ENCODE results near the genes TRIM36, TICAM2 and LVRN.

- RRBS, result 1% methylated on average over 39 of the region's 52 CpGs
Observed at GRCh38 chr5:112921470-112921901, 541 bp downstream of the REEP5 start.

- RRBS, result no CpG with 5 or more reads among the region's 9 CpGs
Observed at GRCh38 chr5:113053391-113053997, 76.9 kb downstream of the DCP2 start.

DNA sequence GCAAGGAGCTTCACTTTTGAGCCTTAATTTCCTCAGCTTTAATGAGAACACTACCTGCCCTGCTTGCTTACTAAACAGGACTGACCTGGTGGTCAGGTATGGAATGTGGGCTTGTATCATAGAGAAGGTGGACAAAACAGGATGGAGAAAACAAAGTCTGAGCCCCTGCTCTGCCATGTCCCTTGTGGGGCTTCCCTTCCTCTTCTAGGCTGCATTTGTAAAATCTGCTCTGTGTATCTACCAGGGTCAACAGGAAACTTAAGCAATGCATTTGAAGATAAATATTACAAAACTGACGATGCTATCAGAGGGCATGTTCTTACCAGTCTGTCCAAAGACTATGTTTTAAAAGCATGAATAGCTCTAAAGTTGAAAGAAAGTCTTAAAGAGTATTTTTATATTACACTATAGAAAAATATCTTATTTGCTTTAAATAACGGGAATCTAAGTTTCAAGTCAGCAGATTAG lies 228.7 kb downstream of the DCP2 start:
- RRBS, result no CpG with 5 or more reads among the region's 2 CpGs

DNA sequence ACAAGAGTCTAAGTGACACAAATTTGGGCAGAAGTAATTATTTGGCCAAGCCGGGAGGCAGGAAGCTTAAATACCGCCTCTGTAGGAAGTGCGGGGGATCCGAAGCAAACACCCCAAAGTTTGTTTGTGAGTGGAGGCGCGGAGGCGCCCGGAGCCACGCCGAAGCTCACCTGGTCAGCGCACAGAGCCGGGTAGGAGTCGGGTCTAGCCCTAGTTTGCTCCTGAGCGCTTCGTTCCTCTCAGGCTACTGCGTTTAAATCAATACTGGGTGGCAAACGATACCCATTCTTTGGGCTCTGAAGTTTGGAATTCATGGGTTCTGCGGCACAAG lies 865 bp downstream of the MCC start:
- RRBS, result 4% methylated on average over 10 of the region's 18 CpGs

GRCh38 chr5:114363269-114364420 lies 1.8 kb downstream of the KCNN2 start:
- RRBS, result 2% methylated on average over 6 of the region's 44 CpGs

DNA sequence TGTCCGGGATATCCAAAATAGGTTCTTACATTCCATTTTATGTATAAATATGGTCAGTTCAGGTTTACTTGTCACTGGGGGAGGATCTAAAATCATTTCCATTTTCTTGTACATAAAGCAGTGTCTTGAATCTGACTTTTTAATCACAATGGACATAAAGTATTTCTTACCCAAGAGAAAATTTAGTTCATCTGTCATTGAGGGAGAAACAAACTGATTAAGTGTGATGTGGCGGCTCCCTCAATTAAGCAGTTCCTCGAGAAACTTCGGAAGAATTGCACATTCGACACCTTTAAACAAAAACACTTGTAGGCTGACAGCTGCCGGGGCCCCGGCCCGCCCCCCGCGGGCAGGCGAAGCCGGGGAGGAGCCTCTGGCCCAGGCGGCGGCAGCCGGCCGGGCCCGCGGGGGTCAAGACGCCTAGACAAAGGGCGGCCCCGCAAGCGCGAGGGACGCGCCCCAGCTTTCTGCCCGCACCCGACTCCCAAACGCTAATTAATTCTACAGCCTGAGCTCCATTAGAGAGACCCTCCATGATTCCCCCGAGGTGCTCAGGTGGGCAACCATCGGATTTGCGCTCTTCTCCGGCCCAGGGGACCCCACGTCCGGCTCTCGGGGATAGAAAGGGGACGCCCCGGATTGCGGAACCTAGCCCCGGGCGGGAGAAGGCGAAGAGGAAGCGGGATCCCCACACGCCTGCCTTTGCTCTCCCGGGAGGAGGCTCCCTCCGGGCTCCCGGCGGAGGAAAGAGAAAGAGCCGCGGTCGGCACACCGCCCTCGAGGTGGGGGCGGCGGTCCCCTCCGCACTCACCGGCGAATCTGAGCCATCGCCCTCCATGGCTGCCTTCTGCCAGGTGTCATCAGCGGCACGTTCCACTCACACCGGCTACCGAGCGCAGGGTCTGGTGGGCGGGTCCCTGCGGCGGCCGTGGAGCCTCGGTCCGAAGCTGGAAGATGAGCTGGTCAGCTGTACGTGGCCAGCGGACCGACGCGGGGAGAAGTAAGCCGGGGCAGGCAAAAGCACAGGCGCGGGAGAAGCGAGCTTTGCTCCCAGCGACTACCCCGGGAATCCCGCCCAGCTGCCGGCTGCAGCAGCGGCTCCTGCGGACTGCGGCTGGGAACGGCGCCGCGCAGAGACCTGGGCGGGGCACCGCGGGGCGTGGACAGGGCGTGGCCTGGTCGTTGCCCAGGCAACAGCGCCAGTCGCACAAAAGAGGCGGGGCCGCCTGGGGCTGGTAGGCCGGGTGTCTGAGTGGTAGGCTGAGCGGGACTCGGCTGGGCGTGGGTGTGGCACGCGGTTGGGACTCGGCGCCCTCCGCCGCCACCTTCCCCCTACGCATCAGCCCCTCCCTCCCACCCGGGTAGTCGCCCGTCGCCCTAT lies at the start of gene TRIM36:
TRIM36 (minus strand) TSS at position 1,112 of the 1,381 bp plus-strand sequence.
- RRBS, result 1% methylated on average over 31 of the region's 114 CpGs

- RRBS, result no CpG with 5 or more reads among the region's 2 CpGs
Observed at GRCh38 chr5:115271215-115271740, 8.6 kb upstream of the PGGT1B start.

- RRBS, result no CpG with 5 or more reads among the region's 1 CpG
Observed at GRCh38 chr5:115275114-115275709, 12.5 kb upstream of the PGGT1B start.

GRCh38 chr5:115450510-115451284 lies 93.9 kb downstream of the FEM1C start:
- RRBS, result no CpG with 5 or more reads among the region's 5 CpGs

DNA sequence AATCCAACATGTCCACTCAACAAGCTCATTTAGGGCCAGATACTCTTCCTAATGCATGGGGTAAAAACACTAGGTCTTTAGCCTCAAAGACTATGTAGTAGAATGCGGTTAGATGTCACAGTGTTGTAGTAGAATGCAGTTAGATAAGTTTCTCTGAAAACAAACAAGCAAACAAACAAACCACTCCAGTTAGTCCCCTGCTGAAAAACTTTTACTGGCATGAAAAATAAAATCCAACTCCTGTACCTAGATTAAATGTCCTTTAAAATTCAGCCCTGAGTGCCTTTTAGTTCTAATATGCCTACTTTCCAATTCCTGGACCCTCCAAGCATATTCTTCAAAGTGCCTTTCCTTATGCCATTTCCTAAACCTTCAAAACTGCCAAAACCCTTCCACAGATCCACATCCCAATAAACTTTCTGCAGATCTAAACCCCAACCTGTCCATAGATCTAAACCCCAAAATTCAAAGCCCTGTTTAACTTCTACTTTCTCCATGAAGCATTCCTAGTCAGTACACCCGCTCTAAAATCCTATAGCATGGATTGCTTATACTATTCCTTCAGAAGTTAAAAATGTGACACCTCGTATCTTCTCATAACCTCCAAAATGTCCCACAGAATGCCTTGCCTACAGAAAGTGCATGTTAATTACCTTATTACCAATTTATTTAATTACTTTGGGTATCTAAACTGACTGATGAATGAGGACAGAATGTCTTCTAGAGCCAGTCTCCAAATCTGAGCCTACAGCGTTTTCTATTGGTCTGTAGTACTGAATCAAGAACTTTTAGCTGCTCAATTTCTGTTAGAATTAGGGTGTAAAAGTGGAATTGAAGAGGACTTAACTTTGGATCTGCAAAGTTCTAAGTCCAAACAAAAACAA lies 5.9 kb downstream of the FEM1C start:
- RRBS, result no CpG with 5 or more reads among the region's 4 CpGs

- RRBS, result 2% methylated on average over 16 of the region's 72 CpGs
Observed at GRCh38 chr5:115601559-115602630, at the start of gene TICAM2. Gene TICAM2 (minus strand): TSS chr5:115602479.

DNA sequence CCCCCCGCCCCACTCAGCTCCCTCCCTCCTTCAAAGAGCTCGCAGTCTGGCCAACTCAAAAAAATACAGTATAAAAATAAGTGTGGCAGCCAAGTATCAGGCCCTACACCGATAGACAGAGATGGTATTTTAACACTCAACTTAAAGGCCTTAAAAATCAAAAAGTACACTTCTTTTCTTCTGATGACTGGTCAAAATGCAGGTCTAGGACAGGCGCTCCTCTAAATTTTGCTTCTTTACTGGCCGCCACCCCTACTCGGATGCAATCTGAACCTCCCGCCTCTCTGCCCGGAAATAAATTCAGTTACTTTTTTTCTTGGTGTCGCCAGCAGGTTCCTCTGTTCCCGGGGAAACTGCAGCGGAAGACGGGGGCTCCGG lies 294 bp downstream of the ATG12 start:
- RRBS, result 0% methylated on average over 2 of the region's 13 CpGs

GRCh38 chr5:115962345-115963345 lies at the start of gene LVRN:
Gene LVRN (plus strand): TSS chr5:115962475.
- RRBS, result under 1% methylated on average over 11 of the region's 77 CpGs

DNA sequence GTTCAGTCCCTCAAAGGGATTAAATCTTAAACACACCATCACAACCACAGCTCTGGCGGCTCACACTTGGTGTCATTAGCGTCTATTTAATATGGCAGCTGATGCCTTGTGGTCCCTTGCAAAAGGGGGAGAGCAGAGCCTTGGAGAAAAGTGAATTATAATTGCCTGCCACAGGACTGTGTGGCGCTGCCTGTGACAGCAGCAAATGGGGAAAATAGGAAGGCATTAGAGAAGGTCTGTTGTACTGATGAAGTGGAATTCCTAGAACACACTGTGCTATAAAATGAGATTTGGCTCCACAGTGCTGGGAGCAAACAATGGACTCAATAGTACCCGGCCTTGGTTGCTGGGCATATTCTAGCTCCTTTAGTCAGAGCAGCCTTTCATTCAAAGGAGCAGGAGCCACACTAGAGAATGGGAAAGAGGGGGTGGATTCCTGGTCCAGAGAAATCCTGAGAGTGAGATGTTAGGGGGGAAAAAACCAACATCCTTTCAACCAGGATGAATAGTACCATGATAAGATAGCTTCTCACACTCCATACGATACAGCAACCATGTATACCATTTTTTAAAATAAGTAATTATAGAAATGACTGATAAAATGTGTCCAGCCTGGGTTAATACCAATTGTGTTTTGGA lies 21.2 kb downstream of the SEMA6A start:
- RRBS, result no CpG with 5 or more reads among the region's 5 CpGs

DNA sequence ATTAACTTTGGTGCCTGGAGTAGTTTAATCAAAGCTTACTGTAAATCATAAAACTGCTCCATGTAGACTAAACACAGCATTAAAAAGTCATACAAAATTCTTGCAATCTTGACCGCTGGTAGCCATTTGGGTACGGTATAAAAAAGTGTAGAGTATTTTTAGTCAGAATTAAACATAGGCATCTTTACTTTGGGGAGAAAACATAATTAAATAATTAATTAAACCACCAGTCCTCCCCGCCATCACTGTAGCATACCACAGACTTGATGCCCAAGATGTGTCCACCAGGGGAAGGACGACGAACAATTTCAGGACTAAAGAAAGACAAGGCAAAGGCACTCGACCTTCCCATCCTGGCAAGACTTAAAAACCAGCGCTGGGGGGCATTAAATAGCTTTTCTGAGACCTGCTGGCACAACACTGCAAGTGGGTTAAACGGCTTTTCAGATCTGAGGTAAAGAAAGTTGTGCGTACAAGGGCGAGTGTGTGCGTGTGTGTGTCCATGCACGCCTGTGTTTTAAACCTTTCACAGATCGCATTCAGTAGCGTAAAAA lies 2.8 kb downstream of the SEMA6A start:
- RRBS, result no CpG with 5 or more reads among the region's 14 CpGs

- RRBS, result no CpG with 5 or more reads among the region's 3 CpGs
Observed at GRCh38 chr5:116681669-116682007, 107.0 kb upstream of the SEMA6A start.

- RRBS, result no CpG with 5 or more reads among the region's 9 CpGs
Observed at GRCh38 chr5:116777739-116778358, 203.2 kb upstream of the SEMA6A start.

DNA sequence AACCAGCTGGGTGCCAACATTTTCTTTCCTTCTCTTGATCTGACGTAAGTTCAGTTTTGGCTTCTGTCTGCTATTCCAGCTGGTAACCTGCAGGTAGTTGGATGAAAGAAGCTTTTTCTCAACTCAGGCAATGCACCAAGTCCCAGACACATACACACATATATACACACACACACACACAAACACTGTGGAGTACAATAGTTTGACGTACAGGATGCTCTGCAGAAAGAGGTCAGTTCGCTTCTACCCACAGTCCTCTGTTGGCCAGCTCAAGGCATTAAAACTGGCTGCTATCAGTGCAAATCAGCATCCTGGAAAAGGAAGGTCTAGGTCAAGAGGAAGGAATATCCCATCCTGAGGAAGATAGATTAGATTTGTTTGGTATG lies 214.3 kb upstream of the SEMA6A start:
- RRBS, result no CpG with 5 or more reads among the region's 3 CpGs

DNA sequence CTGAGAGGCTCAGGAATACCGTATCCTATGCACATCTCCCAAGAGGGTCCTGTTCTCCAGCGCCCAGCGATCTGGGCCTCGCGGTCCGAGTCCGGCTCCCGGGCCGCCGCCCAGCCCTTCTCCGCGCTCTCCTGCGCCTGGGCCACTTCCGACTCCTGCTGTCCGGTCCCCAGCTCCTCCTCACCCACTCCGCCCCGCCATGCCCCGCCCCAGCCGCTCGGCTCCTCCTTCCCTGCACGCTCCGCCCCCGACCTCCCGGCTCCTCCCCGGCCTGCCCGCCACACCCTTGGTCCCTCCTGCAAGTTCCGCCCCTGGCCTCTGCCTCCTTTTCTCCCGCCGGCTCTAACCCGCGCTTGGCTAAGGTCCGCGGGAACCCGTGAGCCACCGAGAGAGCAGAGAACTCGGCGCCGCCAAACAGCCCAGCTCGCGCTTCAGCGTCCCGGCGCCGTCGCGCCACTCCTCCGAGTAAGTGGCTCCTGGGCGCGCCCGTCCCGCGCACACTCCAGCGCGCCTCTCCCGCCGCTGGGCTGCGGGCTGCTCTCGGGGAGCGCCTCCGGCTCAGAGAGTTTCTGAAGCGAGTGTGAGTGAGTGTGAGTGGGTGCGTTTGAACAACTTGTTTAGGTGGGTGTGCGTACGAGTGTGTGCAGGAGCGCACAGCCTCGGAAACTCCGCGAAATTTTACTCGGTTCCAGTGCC lies 87.2 kb upstream of the TNFAIP8 start:
- RRBS, result 1% methylated on average over 23 of the region's 69 CpGs

Data from renal cortical epithelial cell (primary cell).